Adrenal gland (tissue), 7 donors: ENCODE results near the gene FAIM.

GRCh38 chr3:138186993-138187117 lies 246 bp upstream of the ARMC8 start:
- PRO-cap, 3 experiments = no peak in any of the 3 experiments
- RAMPAGE, long total RNA, 4 experiments = no peak in any of the 4 experiments
- RRBS = 0% methylated on average over 3 of the region's 6 CpGs

DNA sequence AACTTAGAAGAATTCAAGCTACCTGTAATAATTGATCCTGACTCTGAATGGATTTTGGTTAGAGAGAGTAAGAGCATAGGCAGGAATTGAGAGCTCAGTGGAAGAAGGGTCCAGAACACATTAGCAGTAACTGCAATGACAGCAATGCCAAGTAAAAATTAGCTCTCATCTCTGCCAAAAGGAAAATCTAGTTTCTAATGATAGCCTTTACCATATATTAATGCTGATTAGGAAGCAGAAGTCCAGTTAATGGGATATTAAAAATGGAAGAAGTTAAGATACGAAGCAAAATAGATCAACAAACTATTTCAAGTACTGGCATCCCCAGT lies 61.1 kb downstream of the ARMC8 start:
- PRO-cap, 3 experiments = no peak in any of the 3 experiments
- RAMPAGE, long total RNA, 4 experiments = no peak in any of the 4 experiments
- RRBS = no CpG with 5 or more reads among the region's 1 CpG

- PRO-cap, 3 experiments = peak in 3 of 3 experiments; most common minus-strand start chr3:138594833 (in 2)
- RAMPAGE, long total RNA, 4 experiments = no peak in any of the 4 experiments
- RRBS = no CpG with 5 or more reads among the region's 17 CpGs
These were observed 803 bp upstream of the CEP70 start for GRCh38 chr3:138594616-138595510.

DNA sequence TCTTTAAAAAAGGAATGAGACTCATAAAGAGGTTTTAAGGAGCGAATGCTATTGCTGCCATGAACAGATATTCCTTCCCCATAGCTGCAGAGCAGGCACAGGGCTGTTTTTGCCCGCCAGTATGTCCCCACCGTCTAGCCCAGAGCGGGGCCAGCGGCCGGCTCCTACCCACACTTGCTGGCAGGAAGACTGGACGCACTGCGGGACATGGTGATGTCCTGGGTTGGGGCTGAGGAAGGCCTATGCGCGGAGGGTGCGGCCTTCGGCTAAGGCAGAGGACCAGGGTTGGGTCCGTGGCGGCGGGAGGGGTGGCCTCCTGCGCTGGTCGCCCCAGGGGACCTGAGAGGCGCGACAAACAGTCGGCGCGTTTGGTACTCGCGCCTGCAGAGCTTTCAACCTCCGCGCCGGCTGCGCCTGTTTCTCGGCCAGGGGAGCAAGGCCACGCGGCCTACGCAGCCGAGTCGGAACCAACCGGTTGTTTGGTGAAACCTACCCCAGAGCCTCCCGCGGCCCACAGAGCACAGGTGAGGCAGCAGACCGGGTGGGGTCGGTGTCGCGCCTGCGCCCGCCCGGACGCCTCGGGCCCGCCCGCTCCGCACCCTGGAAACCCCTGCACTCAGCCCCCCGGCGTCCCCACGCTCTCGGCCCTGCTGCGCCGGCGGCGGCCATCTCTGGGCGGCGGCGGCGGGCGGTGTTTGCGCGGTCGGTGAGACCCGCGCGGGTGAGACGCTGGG lies at the start of gene FAIM:
FAIM (plus strand) TSS at position 358 of the 734 bp plus-strand sequence.
- PRO-cap, 3 experiments = peak in 3 of 3 experiments; most common plus-strand start position 697 of the sequence (in 2); most common minus-strand start position 166 of the sequence (in 2)
- RAMPAGE, long total RNA, 4 experiments = start-site peak on the plus strand in 4 of 4 experiments, centred at positions 236 to 663 of the sequence, 53 to 740 reads per replicate
- RRBS = 1% methylated on average over 31 of the region's 69 CpGs

GRCh38 chr3:138759039-138759504 lies 75.7 kb downstream of the PIK3CB start:
- PRO-cap, 3 experiments = no peak in any of the 3 experiments
- RAMPAGE, long total RNA, 4 experiments = no peak in any of the 4 experiments
- RRBS = no CpG with 5 or more reads among the region's 3 CpGs

DNA sequence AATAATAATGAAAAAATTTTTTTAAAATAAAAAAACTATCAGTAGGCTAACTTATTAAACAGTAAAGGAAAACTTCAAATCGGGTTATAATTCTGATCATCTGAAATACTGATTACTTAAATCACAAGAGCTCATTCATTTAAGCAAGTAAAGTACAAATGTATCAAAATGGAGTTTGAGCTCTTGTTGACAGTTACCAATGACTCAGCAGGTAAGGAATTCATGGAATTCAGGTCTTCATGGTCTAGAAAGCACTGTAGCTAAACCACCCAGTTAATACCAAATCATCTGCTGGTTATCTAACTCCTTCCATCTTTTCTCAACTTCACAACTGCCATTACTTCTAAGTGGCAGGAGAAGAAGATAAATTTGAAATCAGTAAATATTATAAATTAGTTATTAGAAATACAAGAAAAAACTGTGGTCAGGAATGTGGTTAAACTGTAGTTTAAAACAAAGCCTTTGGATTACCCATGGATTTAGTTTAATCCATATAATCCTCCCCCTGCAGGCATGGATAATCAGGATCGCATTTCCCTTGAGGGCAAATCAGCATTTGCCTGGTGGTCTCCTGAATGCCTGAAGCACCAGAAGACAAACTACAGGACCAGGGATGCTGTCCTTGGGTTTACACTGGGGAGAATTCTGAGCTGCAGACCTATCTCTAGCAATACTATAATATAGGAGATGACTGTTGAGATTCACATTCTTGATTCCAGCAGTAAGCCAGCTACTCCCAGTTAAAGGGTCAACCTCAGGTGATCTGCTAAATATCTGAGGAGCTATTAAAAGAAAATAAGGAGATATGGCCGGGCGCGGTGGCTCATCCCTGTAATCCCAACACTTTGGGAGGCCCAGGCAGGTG lies 10.8 kb downstream of the PIK3CB start:
- PRO-cap, 3 experiments = no peak in any of the 3 experiments
- RAMPAGE, long total RNA, 4 experiments = no peak in any of the 4 experiments
- RRBS = no CpG with 5 or more reads among the region's 5 CpGs

DNA sequence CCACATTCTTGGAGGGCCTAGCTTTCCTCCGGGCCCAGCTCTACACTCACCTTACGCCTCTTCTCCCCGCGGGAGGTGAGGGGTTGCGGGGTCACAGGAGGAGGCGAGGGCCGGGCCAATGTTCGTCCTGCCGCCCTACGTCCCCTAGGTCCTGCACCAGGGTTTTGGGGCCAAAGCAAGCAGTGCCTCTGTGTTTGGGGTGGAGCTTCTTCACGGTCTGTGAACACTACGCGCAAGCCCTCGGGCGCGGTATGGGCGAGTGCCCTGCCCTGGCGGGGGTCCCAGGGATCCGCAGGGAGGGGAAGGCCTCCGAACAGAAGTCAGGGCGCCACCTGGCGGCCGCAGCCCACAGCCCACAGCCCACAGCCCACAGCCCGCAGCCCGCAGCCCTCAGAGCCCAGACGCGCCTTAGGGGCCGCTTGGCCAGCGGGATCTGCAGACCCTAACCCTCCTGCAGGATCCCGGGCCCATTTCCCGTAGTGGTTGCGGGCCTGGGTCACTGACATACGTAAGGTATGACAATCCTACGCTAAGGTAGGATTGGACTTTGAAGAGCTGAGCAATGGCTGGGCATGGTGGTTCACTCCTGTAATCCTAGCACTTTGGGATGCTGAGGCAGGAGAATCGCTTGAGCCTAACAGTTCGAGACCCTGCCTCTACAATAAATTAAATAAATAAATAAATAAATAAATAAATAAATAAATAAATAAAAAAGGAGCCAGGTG lies 31.0 kb downstream of the FOXL2 start:
- PRO-cap, 3 experiments = peak in 2 of 3 experiments; most common minus-strand start position 253 of the sequence (in 2)
- RAMPAGE, long total RNA, 4 experiments = no peak in any of the 4 experiments
- RRBS = 3% methylated on average over 5 of the region's 36 CpGs

DNA sequence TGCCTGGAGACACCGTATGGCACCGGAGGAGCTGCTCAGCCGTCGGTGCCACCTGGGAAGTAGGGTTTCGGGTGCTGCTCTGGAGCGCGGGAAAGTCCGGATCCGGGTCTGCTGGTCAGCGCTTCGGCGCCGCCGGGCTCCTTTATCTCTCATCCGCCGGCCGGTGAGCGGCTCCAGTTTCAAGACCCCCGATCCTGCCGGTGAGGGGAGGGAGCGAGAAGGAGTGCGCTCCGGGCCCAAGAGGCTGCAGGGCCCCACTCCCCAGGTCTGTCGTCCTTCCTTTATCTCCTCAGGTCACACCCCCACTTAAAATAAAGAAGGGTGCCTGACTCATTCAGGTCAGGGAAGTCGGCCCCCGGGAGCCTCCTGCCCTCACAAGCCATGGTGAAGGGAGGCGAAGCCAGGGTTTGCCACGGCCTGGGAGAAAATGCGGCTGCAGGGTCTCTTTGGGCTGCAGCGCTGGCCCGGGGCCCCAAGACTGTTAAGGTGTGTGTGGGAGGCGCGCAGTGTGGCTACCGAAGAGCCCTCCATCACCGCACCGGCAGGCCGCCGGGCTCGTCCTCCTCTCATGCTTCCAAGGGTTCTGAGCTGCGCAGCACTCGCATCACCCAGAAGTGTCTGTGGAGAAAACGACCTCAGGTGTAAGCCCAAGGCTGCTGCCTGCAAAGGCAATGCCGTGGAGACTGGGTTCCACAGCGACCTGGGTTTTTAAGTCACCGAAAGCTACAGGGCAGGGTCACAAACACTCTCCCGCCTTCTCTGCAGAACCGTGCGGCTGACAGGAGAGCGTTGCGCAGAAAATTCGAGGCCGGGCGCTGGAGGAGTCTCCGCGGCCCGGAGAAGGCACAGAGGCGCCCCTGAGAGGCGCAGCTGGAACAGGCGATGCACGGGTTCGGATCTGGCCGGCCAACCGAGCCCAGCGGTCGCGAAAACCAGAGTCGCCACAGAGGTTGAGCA lies 8.8 kb downstream of the FOXL2 start:
- PRO-cap, 3 experiments = no peak in any of the 3 experiments
- RAMPAGE, long total RNA, 4 experiments = no peak in any of the 4 experiments
- RRBS = 10% methylated on average over 28 of the region's 67 CpGs

DNA sequence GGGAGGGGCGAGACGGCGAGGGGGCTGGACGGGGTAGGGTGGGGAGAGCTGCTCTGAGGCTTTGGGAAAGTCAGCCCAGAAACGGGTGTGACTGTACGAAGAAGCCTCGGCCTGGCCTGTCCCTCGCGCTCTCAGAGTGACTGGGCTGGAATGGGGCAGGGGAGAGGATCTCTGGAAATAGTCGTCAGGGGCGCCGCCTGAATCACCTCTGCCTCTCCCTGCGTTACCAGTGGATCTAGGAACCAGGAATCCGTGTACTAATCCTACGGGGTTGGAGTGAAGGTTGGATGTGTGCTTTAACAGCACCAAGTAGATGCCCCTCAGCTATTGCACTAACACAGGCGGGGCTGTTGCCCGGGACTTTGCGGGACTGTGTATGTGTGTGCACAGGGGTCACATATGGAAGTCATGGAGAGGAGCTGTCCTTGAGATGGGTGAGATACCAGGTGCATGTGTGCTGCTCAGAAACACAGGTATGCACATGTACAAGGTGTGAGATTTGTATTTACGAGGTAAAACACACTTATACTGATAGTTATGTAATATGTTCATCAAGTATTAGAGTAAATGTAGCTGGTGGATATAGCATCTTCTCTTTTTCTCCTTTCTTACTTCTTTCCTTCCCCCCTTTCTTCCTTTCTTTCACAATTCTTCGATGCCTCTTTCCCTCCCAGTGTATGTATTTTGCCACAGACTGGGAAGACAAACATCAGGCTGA lies 677 bp downstream of the FOXL2NB start:
- PRO-cap, 3 experiments = peak in 2 of 3 experiments; most common minus-strand start position 142 of the sequence (in 2)
- RAMPAGE, long total RNA, 4 experiments = no peak in any of the 4 experiments
- RRBS = no CpG with 5 or more reads among the region's 20 CpGs

- PRO-cap, 3 experiments = no peak in any of the 3 experiments
- RAMPAGE, long total RNA, 4 experiments = no peak in any of the 4 experiments
- RRBS = no CpG with 5 or more reads among the region's 29 CpGs
These were observed 312 bp downstream of the PRR23C start for GRCh38 chr3:139044445-139044715.

DNA sequence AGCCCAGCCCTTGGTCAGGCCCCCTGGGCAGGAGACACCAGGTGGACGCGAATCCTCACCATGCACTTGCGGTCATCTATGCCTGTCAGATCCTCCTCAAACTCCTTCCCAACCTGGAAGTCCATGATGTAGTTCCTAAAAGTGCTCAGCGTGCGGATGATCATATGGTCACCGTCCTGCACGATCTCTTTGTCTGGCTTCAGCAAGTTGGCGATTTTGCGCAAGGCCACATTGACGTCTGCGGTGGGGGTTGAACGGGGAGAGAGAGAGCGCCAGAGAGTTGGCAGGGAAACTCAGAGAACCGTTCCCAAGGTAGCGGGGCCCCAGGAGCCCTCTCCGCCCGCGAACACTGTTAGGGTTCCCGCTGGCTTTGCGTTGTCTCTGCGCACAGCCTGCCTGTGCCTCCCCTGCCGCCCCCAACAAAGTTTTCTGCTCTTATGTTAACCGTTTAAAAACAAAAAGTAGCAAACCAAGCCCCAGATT lies 779 bp downstream of the RBP1 start:
- PRO-cap, 3 experiments = peak in 3 of 3 experiments; most common plus-strand start position 296 of the sequence (in 2); most common minus-strand start position 195 of the sequence (in 3)
- RAMPAGE, long total RNA, 4 experiments = start-site peak on the minus strand in 1 of 4 experiments, centred at position 197 of the sequence, 48 reads per replicate
- RRBS = no CpG with 5 or more reads among the region's 23 CpGs

GRCh38 chr3:140386247-140386796 lies 291.5 kb upstream of the TRIM42 start:
- PRO-cap, 3 experiments = no peak in any of the 3 experiments
- RAMPAGE, long total RNA, 4 experiments = no peak in any of the 4 experiments
- RRBS = no CpG with 5 or more reads among the region's 4 CpGs

GRCh38 chr3:140563704-140564197 lies 114.1 kb upstream of the TRIM42 start:
- PRO-cap, 3 experiments = no peak in any of the 3 experiments
- RAMPAGE, long total RNA, 4 experiments = no peak in any of the 4 experiments
- RRBS = no CpG with 5 or more reads among the region's 10 CpGs

DNA sequence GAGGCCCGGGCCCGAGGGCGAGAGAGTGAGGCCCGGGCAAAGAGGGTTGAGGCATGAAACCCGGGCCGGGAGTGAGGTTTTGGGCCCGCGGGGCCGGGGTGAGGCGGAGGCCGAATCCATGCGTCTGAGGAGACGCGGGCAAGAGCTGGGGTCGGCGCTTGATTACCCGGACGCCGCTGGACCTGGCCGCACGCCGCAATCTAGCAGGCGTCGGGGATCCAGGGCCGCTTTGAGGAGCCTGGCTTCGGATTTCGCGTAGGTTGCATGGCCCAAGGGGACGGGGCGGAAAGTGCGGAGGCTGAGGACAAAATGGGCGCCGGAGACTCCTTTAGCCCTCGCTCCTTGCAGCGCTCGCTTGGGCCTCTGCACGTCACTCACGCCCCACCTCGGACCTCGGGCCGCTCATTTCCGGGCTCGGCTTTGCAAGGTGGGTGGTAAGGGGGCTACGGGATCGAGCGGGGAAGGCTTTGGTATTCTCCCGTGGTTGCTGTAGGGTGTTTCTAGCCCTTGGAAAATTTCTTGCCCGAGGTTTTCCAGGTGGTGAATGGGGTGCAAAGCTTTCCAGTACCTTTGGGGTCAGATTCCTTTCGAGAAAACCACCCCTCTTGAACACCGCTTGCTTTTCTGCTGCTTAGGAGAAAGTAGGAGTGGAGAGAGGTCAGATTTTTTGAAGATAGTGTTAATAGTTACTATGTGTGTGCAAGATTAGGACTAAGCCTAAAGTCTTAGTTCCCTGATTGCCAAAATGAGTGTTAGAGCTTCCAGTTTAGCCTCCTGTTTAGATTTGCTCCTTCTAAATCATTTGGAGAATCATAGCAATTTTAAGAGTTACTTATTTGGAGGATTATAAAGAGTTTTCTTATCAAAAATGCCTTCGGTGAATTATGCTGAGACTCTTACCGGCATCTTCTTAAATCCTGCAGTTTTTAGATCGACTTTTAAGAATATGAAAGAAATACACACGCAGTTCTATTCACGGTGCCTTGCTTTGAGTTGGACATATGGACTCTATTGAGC lies 975 bp downstream of the SLC25A36 start:
- PRO-cap, 3 experiments = peak in 3 of 3 experiments; most common plus-strand start position 165 of the sequence (in 1); most common minus-strand start position 330 of the sequence (in 3)
- RAMPAGE, long total RNA, 4 experiments = no peak in any of the 4 experiments
- RRBS = 1% methylated on average over 17 of the region's 55 CpGs

DNA sequence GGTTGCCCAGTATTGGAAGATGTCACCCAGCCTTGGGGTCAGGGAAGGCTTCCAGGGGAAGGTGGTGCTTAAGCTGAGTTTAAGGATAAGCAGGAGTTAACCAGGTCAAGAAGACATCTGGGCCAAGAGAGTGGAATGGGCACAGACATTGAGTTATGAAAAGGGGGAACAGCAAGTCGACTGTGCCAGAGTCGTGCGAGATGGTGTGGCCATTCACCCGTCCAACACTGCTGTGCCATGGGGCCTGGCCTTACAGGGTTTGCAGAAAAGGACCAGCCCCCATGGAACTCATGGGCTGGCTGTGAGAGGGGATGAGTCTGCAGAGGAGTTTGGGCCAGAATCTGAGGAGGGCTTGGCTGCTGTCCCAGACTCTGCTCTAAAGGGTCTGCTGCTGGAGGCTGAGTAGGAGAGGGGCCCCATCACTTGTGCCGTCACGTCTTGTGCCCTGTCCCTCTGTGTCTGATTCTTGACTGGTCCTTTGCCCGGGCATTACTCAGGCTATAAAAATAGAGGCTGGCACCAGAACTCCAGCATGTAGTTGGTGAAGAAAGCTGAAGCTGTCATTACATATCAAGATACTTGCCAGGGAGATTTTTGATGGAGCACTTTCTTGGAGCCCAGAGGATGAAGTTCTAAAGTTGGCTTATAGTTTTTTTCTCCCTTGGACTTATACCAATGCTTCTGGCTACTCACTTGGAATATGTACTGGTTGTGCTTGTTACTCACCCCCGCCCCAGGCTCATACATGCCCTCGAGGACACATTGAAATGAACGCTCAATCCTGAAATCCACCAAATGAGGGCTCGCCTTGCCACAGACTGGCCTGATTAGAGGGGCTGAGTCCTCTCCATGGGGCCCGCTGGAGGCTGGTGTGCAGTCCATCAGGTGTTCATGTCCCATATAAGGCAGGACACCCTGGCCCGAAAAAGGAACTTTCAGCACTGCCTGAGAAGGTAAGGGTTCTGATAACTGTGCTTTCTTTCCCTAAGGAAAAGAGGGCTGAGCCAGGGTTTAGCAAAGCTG lies 10.2 kb downstream of the PXYLP1 start:
- PRO-cap, 3 experiments = no peak in any of the 3 experiments
- RAMPAGE, long total RNA, 4 experiments = no peak in any of the 4 experiments
- RRBS = no CpG with 5 or more reads among the region's 13 CpGs

DNA sequence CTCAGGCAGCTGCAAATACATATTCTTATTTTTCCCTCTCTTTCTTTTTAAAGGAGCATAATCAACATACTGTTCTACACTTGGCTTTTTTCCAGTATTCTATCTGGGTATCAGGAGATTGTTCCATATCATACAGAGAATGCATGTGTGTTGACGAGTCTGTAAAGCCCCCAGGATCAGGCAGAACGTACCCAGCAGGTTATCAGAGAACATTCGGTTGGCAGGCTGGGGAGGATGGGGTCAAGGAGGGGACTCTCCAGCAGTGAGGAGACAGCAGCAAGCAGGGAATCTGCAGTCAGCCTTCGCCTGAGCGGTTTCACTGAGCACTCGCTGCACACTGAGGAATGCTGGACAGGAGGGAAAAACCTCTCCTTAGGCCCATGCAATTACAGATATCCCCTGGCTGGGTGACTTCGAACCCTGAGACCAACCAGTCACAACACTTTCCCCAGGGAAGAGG lies 59.9 kb downstream of the PXYLP1 start:
- PRO-cap, 3 experiments = no peak in any of the 3 experiments
- RAMPAGE, long total RNA, 4 experiments = no peak in any of the 4 experiments
- RRBS = no CpG with 5 or more reads among the region's 7 CpGs

GRCh38 chr3:141311648-141312302 lies 56.5 kb upstream of the ZBTB38 start:
- PRO-cap, 3 experiments = peak in 3 of 3 experiments; most common plus-strand start chr3:141311867 (in 2); most common minus-strand start chr3:141311710 (in 2)
- RAMPAGE, long total RNA, 4 experiments = no peak in any of the 4 experiments
- RRBS = 4% methylated on average over 12 of the region's 37 CpGs

- PRO-cap, 3 experiments = no peak in any of the 3 experiments
- RAMPAGE, long total RNA, 4 experiments = no peak in any of the 4 experiments
- RRBS = 94% methylated on average over 2 of the region's 12 CpGs
These were observed 22.2 kb upstream of the ZBTB38 start for GRCh38 chr3:141345868-141346783.

DNA sequence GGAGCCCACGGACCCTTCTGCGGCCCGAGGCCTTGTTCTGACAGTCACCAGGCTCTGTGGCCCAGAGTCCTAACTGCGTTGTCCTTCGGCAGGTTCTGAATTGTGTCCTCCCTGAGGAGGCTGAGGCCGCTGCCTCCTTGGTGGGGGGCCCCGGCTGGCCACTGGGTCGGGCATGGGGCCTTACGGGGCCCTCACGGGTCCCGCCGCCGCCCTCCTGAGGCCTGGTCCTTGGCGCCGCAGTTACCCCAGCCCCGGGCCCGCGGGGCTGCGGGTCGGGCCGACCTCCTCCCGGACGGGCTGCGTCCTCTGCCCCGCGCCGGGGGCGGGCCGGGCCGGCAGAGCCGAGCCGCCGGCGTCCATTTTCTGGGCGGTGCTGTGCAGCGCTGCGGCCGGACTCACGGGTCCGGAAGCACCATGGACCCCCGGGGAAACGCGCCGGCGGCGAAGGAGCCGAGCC lies 33.7 kb downstream of the ZBTB38 start:
- PRO-cap, 3 experiments = peak in 3 of 3 experiments; most common plus-strand start position 360 of the sequence (in 2); most common minus-strand start position 308 of the sequence (in 3)
- RAMPAGE, long total RNA, 4 experiments = start-site peak on the plus strand in 3 of 4 experiments, centred at positions 335 to 379 of the sequence, 96 to 504 reads per replicate
- RRBS = 1% methylated on average over 22 of the region's 47 CpGs

GRCh38 chr3:141410207-141411216 lies 42.2 kb downstream of the ZBTB38 start:
- PRO-cap, 3 experiments = peak in 3 of 3 experiments; most common plus-strand start chr3:141410727 (in 2); most common minus-strand start chr3:141410566 (in 3)
- RAMPAGE, long total RNA, 4 experiments = no peak in any of the 4 experiments
- RRBS = no CpG with 5 or more reads among the region's 7 CpGs